Measurements from ENCODE around the gene ATAD3A.

DNA sequence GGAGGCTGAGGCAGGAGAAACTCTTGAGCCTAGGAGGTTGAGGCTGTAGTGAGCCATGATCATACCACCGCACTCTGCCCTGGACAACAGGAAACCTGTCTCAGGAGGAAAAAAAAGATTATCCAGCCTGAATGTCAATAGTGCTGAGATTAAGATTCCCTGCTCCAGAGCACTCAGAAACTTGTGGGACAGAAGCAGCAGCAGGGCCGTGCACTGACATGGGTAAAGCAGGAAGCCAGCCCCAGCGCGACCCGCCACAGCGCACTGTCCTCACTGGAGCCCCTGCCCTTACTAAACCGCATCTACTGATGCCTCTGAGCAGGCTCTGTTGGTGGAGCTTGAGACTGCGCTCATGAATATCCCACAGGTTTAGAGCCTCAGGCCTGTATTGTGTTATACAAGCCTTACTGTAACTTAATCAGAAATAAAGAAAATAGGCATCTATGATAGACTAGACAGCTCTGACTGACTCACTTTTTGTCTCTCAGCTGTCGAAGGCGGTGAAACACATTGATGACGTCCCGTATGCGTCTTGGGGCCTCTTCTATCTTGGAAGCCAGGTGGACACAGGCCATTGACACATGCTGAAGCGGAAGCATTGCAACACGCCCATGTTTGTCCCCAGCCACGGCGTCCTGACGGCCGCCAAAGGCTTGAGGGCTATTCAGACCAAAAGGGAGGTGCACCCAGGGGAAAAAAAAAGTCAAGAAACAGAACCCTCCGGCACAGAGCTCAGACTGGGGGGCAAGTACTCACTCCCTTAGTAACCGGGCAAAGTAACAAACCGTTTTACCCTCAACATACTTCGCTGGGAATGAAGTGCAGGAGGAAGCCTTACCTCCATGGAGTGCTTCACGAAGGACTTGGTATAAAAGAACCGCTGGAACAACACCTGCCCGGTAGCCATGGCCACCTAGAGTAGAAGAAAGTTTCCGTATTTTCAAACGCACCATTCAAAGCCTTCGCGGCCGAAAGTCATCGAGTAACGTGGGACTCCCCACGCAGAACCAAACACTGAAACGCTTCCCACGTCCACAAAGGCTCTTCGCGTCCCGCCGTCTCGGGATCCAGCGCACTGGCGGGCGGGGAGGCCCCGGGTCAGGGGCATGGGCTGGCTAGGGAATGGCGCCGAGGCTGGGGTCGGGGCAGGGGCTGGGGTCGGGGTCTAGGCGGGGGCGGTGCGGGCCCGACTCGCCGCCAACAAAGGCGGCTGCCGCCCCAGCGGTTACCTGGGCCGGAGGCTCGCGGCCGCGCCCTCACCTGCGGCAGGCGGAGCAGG is 937 bp downstream of the CCNL2 start:
- RRBS, result 1% methylated on average over 7 of the region's 65 CpGs

DNA sequence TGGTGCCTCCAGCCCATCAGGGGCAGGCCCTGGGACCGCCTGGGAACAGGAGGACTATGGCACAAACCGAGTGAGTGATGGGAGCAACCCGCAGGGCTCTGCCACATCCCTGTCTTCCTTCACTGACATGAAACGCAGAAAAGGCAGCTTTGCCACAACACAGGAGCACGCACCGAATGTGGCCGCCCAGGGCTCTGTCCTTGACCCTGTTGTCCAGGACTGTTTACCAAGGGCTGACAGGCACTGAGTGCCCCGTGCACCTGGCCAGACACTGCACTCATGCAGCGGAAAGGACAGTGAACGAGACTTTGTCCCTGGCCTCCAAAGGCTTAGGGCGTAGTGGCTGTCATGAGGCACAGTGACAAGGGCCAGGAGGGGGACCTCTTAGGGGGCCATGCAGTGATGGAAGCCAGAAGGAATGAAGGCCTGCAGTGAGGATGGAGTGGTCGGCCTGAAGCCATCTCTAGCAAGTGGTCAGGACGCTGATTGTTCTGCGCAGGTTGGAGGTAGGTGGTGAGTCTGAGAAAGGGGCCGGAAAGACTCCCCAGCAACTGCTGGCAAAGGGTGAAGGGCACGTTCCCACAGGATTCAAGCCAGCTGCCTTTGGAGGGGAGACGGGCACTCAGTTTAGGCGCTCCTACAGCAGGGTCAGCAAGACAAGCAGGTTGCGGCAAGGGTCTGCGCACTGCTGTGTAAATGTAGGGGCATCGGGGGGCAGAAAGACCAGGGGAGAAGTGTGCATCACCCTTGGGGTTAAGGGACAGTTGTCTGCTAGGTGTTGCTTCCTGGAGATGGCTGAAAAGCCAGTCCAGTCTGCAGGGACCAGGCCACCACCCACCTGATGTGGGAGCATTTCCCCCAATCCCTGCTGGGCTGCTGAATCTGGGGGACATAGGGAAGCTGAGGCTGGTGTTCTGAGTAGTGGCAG is 1.9 kb upstream of the CCNL2 start:
- RRBS, result no CpG with 5 or more reads among the region's 21 CpGs

DNA sequence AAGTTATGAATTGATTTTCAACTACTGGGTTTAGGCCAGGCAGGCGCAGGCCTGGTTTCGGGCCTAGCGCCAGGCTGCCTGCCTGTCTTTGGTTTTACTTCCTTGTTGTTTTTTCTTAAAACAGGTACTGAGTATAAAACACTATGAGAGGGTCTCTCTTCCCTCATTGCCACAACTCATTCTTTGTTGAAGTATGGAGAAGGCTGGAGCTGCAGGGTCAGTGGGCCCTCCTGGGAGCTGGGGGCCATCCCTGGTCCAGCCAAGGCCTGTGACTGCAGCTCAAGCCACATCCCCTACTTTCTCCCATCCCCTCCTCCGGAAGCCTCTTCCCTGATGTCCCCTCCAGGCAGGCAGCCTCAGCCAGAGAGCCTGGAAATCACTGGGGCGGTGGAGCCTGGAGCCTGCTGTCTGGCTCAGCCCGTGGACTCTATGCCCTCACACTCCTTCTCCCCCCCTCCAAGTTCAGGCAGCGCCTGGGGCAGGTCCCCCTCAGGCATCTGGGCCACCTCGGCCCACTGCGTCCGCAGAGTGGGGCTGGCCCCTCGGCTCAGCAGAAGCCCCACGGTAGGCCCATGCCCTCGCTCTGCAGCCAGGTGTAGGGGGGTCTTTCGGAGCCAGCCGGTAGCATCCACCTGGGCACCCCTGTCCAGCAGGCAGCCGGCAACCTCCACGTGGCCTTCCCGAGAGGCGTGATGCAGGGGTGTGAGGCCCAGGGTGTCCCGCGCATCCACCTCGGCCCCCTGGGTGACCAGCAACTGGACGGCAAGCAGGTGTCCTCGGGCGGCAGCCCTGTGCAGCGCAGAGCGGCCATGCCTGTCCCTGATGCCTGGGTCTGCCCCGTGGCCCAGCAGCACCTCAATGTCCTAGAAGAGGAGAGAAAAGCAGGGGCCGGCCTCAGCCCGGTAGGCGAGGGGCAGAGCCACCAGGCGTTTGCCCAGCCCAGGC is 2.1 kb downstream of the ANKRD65 start:
- RRBS, result no CpG with 5 or more reads among the region's 32 CpGs

- RRBS, result 36% methylated on average over 1 of the region's 11 CpGs
These were observed 2.6 kb downstream of the VWA1 start for GRCh38 chr1:1438015-1438624.

DNA sequence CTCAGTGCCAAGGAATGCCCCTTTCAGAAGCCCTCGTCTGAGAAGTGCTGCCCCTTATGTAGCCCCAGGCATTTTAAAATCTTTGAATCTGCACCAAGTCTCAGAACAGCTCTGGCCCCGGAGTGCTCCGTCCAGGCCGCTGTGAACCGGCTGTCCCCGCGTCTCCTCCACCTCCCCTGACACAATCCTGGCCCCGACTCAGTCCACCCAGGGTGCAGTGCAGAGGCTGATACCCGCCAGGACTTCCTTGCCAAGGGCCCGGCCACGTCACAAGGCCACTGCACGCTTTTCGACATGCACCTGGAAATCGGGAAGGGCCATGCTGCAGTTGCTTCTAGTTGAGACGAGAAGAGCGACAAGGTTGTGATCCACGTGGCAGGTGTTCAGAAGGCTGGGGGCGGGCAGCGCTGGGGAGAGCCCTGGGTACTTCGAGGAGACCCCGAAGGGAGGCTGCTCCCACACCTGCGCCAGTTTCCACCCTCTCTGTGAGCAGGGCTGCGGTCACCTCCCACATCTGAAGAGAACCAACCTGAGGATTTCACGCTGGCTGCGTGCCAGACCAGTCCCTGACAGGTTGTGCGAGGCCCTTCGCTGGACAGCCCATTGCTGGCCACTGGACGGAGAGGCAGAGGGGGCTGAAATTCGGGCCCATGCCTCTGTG is 6.7 kb downstream of the VWA1 start:
- RRBS, result no CpG with 5 or more reads among the region's 29 CpGs

DNA sequence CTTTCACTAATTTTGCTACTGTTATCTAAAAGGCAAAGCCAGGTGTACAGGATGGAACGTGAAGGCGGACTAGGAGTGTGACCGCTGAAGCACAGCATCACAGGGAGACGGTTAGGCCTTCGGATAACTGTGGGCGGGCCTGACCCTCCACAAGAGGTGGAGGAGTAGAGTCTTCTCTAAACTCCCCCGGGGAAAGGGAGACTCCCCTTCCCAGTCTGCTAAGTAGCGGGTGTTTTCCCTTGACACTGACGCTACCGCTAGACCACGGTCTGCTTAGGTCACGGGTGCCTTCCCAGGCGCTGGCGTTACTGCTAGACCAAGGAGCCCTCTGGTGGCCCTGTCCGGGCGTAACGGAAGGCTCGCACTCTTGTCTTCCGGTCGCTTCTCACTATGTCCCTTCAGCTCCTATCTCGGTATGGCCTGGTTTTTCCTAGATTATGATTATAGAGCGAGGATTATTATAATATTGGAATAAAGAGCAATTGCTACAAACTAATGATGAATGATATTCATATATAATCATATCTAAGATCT is 6.6 kb upstream of the ATAD3A start:
- RRBS, result no CpG with 5 or more reads among the region's 22 CpGs

DNA sequence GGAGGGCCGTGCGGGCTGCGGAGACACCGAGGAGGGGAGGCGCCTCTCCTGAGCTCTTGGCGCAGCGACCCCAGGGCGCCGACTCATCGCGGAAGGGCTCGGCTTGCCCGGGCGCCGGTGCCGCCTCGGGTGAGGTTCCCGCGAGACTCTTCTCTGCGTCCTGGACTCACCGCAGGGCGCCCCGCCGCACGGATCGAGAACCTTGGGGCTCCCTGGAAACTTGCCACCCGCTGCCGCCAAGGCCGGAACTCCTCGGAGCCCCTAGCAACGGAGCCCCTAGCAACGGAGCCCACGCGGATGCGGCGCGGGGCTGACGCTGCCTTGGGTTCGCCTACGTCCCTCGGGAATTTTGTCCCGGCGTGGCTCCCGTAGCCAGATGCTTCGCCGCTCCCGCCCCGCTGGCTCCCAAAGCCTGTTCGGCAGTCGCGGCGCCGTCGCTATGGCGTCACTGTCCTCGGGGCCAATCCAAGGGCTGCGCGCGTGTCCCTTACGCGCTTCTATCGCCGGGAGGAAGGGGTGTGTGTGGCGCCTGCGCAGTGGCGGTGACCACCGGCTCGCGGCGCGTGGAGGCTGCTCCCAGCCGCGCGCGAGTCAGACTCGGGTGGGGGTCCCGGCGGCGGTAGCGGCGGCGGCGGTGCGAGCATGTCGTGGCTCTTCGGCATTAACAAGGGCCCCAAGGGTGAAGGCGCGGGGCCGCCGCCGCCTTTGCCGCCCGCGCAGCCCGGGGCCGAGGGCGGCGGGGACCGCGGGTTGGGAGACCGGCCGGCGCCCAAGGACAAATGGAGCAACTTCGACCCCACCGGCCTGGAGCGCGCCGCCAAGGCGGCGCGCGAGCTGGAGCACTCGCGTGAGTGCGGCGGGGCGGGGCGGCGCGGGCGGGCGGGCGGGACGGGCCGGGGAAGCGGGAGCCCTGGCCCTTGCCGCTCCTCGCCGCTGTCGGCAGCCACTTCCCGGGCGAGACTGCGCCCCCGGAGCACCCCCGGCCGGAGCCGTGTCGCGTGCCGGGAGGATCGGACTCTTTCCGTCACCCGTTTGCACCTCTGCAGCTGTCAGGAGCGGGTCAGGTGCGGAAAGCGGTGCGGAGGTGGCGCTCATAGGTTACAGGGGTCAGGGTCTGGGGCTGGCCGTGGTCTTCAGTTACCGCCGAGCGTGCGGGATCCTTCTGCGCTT is at the start of gene ATAD3A:
Gene ATAD3A, plus strand, starts transcription at position 536 of the 1,170 bp plus-strand sequence.
- RRBS, result 2% methylated on average over 11 of the region's 154 CpGs

- RRBS, result 89% methylated on average over 9 of the region's 34 CpGs
These were observed 11.3 kb upstream of the TMEM240 start for GRCh38 chr1:1551575-1552337.

- RRBS, result no CpG with 5 or more reads among the region's 15 CpGs
These were observed 15.2 kb downstream of the SSU72 start for GRCh38 chr1:1559361-1559969.

GRCh38 chr1:1577282-1577962 is 2.8 kb upstream of the SSU72 start:
- RRBS, result no CpG with 5 or more reads among the region's 10 CpGs

DNA sequence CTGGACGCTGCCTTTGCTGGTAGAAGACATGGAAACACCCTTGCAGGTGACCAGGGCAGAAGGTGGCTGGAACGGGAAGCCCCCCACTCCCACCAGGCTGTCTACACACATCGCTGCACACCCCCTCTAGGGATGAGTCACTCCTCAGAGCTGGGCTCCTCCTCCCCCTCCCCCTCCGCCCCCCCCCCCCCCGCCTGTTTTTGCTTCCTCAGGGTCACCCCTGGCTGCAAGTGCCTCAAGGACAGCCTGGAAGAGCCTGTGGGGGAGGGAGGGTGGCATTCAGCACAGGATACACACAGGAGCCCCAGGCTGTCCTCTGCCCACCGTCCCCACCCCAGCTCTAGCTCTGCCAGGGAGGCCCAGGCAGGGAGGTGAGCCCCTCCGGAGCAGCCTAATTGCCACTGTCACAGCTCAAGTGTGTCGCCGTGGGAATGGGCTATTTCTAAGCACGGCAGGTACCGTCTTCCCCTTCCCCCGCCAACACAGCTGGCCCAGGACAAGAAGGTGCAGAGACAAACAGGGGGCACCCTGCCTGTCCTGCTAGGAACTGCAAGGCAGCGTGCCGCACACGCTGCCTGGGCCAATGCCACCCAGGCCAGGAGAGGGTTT is 2.5 kb downstream of the FNDC10 start:
- RRBS, result no CpG with 5 or more reads among the region's 15 CpGs

GRCh38 chr1:1624938-1625494 is 7.0 kb upstream of the MMP23B start:
- RRBS, result 66% methylated on average over 2 of the region's 25 CpGs

- RRBS, result 58% methylated on average over 24 of the region's 44 CpGs
These were observed 2.6 kb upstream of the MMP23B start for GRCh38 chr1:1629367-1629875.

GRCh38 chr1:1655330-1655656 is 3.5 kb downstream of the CDK11B start:
- RRBS, result no CpG with 5 or more reads among the region's 6 CpGs

GRCh38 chr1:1756149-1757289 is 21.8 kb downstream of the NADK start:
- RRBS, result 83% methylated on average over 2 of the region's 44 CpGs

- RRBS, result no CpG with 5 or more reads among the region's 12 CpGs
These were observed 51.6 kb downstream of the GNB1 start for GRCh38 chr1:1838874-1840013.

DNA sequence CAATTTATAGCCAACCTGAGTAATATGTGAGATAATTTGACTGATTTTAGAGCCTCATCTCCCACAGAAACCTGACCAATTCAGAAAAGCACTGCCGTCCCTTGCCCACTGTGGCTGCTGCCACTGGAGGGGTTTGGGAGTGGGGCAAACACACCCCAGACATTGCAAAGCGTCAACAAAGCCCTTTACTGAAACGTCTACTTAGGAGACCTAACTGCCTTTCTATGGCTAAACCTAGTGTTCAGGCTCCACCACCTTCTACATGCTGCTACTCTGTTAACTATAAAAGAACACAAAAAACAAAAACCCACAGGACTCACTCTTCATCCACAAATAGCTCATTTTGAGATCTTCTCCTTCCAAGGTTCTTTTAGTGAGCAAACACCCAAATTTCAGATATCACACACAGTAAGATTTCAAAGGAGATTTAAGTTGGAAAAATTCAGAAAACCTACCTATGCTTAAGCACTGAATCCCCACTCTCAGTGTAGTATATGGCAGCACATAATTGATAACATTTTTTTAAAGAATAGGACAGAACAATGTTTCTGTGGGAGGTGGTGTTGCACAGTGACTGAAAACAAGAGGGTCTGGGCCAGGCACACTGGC is 27.5 kb downstream of the GNB1 start:
- RRBS, result no CpG with 5 or more reads among the region's 3 CpGs

- RRBS, result no CpG with 5 or more reads among the region's 30 CpGs
These were observed 40.7 kb upstream of the TMEM52 start for GRCh38 chr1:1959608-1960370.

DNA sequence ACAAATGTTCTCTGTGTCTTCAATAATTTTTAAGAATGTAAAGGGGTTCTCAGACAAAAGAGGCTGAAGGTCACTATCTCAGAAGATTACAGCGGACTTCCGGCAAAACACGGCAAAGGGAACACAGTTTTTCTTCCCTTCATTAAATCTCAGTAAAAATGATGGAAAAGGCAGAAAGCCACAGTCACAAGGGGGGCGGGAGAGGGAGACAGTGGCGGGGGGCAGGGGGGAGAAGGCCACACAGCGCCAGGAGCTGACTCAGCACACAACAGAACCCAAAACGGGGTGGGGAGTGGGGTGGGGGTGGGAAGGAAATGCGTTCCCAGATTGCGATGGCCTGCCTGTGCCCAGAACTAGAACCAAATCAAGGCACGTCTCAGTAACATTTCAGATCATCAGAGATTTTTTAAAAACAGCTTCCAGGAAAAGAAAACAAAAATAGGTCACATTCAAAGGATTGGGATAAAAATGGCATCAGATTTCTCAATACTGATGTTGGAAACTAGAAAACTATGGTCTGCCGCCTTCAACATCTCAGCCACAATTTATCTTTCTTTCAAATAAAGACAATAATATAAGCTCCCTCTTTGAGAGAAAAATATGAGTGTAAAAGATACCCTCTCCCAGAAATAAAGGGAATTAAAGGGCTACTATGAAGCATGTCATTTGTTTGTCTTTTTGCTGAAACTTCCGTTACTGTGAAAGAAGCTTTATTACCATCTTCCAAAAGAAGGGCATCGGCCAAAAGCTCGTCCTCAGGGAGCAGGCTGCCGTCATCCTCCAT is 13.2 kb downstream of the CFAP74 start:
- RRBS, result no CpG with 5 or more reads among the region's 15 CpGs

GRCh38 chr1:1996172-1996662 is 7.4 kb downstream of the CFAP74 start:
- RRBS, result no CpG with 5 or more reads among the region's 14 CpGs

Data from pericardium (tissue), 1 donor.